ENCODE measurements around the gene PLEKHS1.

GRCh38 chr10:113147986-113148507, 198.0 kb downstream of the TCF7L2 start:
- PRO-cap, 3 experiments = no peak in any of the 3 experiments

GRCh38 chr10:113560919-113561867, 8.3 kb downstream of the HABP2 start:
- PRO-cap, 3 experiments = no peak in any of the 3 experiments

DNA sequence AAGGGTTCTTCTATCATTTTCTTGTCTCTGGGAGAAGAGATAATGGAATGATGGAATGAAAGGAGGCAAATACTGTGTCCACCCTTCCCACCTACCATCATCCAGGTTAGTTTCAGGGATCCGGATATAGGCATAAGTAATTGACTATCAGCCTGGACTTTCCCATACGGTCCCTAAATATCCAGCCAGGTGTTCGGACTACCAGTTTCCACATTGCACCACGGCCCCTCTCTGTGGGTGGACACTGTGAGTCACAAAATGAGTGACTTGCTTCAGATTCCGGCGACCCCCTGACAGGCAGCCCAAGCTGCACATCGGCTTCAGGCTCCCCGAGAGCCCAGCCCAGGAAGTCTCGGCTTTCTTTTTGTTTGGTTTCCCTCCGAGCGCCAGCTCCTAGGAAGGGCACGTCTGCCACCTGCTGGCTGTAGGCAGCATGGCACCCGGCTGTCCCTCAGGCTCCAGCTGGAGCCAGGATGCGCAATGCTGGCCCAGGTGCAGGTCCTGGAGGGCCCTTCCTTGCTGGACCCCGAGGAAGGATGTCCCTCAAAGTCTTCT, 10.5 kb downstream of the HABP2 start:
- PRO-cap, 3 experiments = peak in 2 of 3 experiments; most common minus-strand start position 331 of the sequence (in 1)

- PRO-cap, 3 experiments = no peak in any of the 3 experiments
Observed at GRCh38 chr10:113584707-113585003, 31.8 kb downstream of the HABP2 start.

DNA sequence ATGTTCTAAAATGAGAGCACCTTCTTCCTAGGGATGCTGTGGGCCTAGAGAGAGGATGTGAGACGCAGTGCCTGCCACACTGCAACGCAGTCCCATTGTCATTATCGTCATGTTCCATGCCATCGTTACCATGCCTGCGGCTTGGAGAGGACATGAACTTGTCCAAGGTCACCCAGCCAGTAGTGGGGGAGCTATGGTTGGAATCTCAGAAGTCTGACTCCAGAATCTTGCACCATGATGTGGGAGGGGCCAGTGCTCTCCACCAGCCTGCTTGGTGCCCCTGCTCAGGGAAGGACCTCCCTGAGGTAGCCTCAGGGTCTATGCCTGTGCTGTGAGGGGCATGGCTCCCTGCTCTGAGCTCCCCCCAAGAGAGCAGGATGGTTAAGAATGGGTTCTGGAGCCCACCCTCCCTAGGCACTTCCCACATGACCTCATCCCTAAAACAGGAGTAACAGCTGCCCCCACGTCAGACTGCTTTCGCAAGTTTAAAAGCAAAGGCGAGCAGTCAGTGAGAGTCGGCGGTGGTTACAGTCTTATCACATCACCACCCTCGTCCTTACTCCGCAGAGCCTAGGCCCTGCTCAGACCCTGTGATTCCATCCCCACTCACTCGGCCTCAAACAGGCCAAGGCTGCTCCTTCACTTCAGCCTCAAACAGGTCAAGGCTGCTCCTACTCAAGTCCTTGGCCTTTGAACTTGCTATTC, 50.4 kb downstream of the HABP2 start:
- PRO-cap, 3 experiments = no peak in any of the 3 experiments

- PRO-cap, 3 experiments = no peak in any of the 3 experiments
Observed at GRCh38 chr10:113652884-113653083, 11.1 kb downstream of the NRAP start.

- PRO-cap, 3 experiments = no peak in any of the 3 experiments
Observed at GRCh38 chr10:113703483-113703982, 23.8 kb downstream of the CASP7 start.

- PRO-cap, 3 experiments = peak in 3 of 3 experiments; most common plus-strand start chr10:113751682 (in 3); most common minus-strand start chr10:113751207 (in 1)
Observed at GRCh38 chr10:113750917-113751863, at the start of gene PLEKHS1. Gene PLEKHS1, plus strand, starts transcription at chr10:113751682.

DNA sequence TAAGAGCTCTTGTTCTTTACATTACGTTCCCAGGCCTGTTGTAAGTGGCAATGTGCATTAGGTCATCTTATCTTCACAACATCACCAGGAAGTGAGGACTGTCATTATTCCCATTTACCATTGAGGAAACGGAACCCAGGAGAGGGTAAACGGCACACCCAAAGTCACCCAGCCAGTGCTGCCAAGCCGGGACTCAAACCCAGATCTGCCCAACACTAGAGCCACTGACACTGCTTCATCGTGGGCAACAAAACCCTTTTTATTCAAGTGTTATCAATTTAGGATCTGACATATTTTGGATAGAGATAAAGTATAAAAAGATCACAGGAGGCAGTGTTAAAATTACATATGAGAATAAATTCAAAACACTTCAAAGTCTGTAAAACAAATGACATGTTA, 73.2 kb downstream of the NHLRC2 start:
- PRO-cap, 3 experiments = no peak in any of the 3 experiments

DNA sequence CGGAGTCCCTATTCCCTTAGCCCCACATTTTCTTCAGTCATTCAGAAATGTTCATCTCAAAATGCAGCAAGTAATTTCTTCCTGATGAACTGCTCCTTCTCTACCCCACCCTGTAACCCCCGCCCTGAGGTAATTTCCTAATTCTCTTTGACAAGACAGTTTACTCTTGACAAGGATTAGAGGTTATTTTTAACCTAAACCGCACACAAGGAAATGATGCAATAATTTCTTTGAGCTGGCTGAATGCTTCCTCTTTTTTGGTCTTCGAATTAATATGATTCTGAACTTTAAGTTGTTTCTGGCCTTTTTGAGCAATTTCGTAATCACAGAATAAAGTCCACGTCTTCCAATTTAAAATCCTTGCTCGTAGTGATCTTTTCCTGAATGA, 18.4 kb upstream of the ADRB1 start:
- PRO-cap, 3 experiments = no peak in any of the 3 experiments

DNA sequence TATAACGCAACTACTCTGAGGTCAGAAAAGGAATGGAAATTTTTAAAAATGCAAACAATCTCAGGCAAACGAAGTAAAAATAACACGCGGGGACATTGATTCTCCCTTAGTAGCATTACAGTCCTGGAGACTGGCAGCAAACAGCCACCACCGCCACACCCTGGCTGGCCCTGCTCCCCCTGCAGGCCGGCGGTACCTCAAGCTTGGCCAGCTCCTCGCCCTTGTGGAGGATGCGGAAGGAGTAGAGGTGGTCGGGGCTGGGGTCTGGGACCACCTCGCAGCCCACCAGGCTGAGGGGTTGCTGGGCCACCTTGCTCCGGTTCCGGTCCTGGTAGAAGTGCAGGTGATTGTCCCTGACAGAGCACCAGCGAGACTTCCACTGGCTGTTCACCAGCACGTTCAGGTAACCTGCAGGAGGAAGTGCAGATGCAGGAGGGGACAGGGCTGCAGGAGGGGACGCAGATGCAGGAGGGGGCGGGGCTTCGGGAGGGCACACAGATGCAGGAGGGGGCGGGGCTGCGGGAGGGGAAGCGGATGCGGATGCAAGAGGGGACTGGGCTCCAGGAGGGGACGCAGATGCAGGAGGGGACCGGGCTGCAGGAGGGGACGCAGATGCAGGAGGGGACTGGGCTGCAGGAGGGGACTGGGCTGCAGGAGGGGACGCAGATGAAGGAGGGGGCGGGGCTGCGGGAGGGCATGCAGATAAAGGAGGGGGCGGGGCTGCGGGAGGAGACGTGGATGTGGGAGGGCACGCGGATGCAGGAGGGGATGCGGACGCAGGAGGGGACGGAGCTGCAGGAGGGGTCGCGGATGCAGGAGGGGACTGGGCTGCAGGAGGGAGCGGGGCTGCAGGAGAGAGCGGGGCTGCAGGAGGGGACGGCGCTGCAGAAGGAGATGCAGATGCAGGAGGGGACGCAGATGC, 65.7 kb downstream of the VWA2 start:
- PRO-cap, 3 experiments = no peak in any of the 3 experiments

DNA sequence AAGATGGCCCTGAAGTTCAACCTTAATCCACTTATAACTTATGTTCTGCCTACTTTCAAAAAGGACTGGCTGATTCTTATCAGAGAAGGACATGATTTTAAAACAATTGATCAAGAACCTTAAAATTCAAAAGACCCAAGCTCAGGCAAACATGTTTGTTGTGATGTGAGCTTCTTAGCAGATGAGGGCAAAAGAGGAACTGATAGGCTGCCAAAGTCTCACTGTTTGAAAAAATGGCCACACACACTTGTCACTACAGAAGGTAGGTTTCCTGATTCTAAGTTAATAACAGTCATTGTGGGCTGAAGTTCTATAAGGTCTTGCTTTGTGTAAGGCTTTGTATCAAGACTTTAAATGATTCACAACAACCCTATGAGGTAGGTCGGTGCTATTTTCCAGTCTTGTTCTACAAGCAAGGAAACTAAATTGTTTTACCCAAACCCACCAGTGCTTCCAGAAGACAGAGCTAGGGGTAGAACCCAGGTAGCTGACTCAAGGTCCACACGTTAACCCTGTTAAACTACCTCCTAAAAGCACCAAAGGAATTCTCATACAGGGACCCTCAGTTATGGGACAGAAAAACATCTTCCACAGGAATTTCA, 94.4 kb upstream of the AFAP1L2 start:
- PRO-cap, 3 experiments = no peak in any of the 3 experiments

DNA sequence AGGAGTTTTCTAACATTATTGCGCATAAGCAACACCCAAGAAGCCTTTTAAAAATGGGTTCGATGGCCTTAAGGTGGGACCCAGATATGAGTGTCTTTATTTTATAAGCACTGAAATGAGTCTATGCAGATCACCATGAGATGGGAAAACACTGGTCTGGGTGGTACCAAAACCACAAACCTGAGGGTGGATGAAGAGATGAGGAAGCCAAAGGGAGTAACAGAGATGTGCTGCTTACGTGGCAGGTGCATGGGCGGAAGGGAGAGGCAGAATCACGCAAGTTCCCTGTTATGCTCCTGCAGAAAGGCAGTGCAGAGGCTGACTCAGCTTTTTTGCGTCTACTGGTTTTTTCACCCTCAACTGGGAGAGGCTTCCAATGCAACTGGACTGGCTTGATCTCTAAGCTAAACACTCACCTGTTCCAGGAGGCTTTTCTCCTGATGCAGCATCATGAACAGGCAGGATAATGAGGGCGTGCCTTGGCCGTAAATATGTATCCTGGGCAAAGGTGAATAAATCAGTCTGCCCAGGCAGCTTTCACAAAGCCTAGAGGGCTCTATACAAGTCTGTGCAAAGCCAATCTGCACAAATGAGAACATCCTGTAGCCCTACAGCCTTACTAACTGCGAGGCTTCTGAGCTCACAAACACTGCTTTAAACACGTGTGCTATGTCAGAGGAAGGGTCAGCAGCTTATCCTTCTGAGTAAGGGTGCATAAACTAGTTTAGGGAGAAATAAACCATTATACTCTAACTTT, 95.4 kb upstream of the AFAP1L2 start:
- PRO-cap, 3 experiments = peak in 1 of 3 experiments; most common minus-strand start position 389 of the sequence (in 1)

DNA sequence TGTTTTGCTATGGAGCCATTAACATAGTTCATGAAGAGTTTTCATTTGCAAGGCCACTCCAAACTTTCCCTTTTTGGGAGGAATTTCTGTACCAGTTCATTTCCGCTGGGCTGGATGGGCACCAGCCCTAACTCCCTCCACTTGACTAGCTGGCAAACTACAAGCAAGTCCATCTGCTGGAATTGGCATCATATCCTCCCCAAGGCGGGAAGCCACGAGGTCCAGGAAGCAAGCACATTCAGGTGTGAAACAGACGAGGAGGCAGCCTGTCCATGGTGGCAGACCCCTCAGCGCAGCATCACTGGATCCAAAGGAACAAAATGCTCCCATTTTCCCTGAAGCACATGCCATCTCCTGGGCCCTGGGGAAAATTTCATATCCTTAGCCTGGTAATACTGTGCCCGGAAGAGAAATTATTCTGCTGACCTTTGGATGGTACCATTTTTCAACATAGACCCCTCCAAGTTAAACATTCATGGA, 125.8 kb downstream of the ABLIM1 start:
- PRO-cap, 3 experiments = no peak in any of the 3 experiments

- PRO-cap, 3 experiments = no peak in any of the 3 experiments
Observed at GRCh38 chr10:114706375-114706813, 48.3 kb upstream of the ABLIM1 start.

GRCh38 chr10:114767995-114768882, 53.3 kb upstream of the FHIP2A start:
- PRO-cap, 3 experiments = no peak in any of the 3 experiments

DNA sequence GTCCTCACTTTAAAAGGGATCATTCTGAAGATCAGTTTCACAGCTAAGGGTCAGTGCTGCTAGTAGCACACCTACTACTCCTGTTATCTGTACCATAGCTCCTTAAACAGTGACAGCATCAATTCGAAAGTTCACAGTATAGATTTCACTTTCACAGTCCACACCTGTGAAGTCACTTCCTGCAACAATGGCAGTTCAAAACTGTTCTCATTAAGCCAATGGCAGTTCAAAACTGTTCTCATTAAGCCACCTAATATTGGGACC, 10.7 kb upstream of the FHIP2A start:
- PRO-cap, 3 experiments = no peak in any of the 3 experiments

GRCh38 chr10:115368120-115368788, 275.1 kb downstream of the ATRNL1 start:
- PRO-cap, 3 experiments = no peak in any of the 3 experiments

GRCh38 chr10:115807607-115807904, 465.4 kb downstream of the GFRA1 start:
- PRO-cap, 3 experiments = no peak in any of the 3 experiments

GRCh38 chr10:116278588-116279245, 5.7 kb upstream of the GFRA1 start:
- PRO-cap, 3 experiments = no peak in any of the 3 experiments

All from Metastatic Breast Carcinoma in the Ovary (tissue), 3 donors.